Left cardiac atrium (tissue), 1 donor: ENCODE data around the genes CLN6, FEM1B and TLE3.

- PRO-cap = no peak
These were observed 57.2 kb downstream of the CALML4 start for GRCh38 chr15:68147849-68148404.

GRCh38 chr15:68229045-68229938, at the start of gene CLN6:
CLN6 (minus strand) TSS chr15:68229728.
- PRO-cap = bidirectional peak, plus-strand start at chr15:68229484, minus-strand start at chr15:68229437; bidirectional peak, plus-strand start at chr15:68229795, minus-strand start at chr15:68229669

- PRO-cap = no peak
These were observed 498 bp upstream of the CLN6 start for GRCh38 chr15:68229939-68230513.

DNA sequence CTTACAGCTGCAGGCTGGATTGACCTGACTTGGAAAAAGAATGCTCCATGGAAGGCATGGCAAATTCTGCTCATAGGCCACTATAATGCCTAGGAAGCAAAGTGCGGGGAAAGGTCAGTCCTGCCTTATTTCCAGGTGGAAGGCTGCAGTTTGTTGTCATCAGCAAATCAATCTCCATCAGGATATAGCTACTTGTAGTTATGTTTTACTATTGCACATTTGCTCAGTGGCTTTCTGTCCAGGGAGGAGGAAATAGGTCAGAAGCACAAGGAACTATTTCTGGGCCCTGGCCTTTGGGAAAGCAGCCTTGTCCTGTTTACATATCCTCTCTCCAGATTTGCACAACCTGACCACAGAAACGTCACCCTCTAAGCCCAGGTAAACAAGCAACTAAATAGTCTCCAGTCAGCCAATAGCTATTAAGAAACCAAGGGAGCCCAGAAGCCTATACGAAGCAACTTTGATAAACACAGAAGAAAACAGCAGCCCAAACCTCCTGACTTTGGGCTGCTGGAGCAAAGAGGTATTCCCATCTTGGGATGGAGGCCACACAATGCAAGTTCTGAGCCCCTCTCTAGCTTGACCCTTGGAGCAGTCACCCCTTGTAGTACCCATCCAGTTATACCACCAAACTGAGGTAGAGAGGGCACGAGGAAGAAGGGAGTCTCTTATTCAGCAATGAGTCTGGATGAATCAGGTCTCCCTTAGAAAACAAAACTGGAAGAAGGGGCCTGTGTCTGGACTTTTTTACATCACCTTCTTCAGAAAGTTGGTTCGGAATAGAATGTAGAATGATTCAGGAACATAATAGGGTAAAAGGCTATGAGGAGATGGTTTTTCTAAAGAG, 2.3 kb upstream of the FEM1B start:
- PRO-cap = no peak

DNA sequence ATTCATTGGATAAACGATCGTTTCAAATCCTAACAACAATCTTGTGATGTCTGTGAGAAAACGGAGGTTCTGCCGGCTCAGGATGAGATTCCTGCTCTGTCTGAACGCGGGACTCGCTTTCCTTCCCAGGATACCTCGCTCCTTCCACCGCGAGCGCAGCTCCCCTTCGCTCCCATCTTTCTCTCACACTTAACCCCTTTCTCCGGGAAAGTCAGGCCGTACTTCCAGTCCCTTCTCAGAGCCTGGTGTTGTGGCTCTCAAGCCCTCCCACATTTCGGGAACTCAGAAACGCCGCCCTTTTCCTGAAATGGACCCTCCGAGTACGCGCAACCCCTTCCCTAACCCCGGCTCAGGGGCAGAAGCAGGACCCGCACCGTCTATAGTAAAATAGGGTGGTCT, 431 bp upstream of the FEM1B start:
- PRO-cap = bidirectional peak, plus-strand start at position 298 of the sequence, minus-strand start at position 102 of the sequence

- PRO-cap = bidirectional peak, plus-strand start at chr15:68277791, minus-strand start at chr15:68277884; unidirectional peak, minus-strand start at chr15:68278585
These were observed at the start of gene FEM1B for GRCh38 chr15:68277726-68278786. FEM1B (plus strand) TSS chr15:68277745.

DNA sequence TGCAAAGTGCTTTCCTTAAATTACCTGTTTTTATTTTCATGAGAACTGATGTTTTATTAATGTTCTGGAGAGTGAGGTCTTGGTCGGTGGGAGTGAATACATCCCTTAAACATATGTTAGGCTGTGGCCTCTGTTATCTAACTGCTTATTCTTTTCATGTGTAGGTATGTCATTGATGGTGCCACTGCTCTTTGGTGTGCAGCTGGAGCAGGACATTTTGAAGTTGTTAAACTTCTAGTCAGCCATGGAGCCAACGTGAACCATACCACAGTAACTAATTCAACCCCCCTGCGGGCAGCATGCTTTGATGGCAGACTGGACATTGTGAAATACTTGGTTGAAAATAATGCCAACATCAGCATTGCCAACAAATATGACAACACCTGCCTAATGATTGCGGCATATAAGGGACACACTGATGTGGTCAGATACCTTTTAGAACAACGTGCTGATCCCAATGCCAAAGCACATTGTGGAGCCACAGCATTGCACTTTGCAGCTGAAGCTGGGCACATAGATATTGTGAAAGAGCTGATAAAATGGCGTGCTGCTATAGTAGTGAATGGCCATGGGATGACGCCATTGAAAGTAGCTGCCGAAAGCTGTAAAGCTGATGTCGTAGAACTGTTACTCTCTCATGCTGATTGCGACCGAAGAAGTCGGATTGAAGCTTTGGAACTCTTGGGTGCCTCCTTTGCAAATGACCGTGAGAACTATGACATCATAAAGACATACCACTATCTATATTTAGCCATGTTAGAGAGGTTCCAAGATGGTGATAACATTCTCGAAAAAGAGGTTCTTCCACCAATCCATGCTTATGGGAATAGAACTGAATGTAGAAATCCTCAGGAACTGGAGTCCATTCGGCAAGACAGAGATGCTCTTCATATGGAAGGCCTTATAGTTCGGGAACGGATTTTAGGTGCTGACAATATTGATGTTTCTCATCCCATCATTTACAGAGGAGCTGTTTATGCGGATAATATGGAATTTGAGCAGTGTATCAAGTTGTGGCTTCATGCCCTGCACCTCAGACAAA, 12.2 kb downstream of the FEM1B start:
- PRO-cap = no peak

DNA sequence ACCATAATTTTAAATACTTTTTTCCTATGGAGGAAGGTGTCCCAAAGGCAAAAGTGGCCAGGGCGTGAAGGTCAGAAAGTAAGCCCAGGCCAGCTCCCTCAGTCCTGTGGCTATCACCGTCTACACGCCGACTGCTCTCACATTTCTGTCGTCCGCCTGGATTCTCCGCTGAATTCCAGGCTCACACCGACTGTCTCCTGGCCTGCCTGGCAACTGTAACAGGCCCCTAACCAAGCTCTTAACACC, 26.8 kb downstream of the FEM1B start:
- PRO-cap = no peak

- PRO-cap = no peak
These were observed 37.7 kb downstream of the CORO2B start for GRCh38 chr15:68616474-68616940.

GRCh38 chr15:68631492-68632232, 52.9 kb downstream of the CORO2B start:
- PRO-cap = no peak

GRCh38 chr15:69465964-69466463, 13.4 kb downstream of the RPLP1 start:
- PRO-cap = no peak

DNA sequence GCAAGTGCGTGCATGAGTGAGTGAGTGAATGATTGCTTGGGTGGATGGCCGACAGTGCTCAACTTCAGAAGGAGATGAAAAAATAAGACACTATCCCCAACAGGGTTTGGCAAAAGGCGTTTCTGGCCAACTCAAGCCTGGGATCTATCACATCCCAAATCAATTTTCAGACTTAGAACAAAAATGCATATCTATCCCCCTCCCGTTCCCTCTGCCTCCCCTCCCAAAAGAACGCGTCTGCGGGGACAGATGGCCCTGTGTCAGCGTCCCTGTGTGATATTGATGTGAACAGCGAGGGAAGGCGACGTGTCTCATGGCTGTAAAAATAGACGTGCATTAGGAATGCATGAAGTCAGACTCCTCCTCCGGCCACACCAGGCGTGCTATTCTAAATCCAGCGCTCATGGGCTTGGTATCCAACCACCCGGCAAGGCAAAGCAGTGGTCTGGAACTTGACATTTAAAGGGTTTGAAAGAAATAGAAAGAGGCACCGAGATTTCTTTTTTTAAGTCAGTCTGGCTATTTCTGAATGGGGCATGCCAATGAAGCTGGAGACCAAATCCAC, 96.1 kb downstream of the RPLP1 start:
- PRO-cap = no peak

- PRO-cap = no peak
These were observed 176.0 kb downstream of the RPLP1 start for GRCh38 chr15:69628630-69628916.

GRCh38 chr15:69665379-69666156, 212.9 kb downstream of the RPLP1 start:
- PRO-cap = no peak

GRCh38 chr15:70036554-70037062, 61.1 kb downstream of the TLE3 start:
- PRO-cap = no peak

DNA sequence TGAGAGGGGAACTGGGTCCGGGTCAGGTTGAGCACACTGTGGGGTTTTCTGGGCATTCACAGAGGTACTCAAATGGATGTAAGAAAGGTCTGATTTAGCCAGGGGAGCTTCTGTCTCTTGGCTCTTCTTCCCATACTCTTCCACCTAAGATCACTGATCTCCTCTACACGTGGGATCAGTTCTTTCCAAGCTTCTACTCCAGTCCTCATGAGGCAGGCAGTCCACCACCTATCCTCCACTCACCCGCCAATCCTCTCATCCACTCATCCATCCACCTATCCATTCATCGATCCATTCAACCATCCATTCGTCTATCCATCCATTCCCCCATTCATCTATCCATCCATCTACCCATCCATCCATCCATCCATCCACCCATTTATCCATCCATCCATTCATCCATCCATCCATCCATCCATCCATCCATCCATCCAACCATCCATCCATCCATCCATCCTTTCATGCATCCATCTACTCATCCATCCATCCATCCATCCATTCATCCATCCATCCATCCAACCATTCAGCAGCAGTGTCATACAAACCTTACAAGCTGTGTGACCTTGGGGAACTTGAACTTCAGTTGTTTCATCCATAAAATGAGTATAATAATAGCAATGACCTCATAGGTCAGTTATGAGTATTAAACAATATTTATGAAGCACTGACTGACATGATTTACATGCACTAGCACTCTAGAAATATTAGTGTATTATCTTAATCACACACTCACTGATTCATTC, 55.1 kb downstream of the TLE3 start:
- PRO-cap = no peak

- PRO-cap = no peak
These were observed 40.4 kb downstream of the TLE3 start for GRCh38 chr15:70057126-70057910.

DNA sequence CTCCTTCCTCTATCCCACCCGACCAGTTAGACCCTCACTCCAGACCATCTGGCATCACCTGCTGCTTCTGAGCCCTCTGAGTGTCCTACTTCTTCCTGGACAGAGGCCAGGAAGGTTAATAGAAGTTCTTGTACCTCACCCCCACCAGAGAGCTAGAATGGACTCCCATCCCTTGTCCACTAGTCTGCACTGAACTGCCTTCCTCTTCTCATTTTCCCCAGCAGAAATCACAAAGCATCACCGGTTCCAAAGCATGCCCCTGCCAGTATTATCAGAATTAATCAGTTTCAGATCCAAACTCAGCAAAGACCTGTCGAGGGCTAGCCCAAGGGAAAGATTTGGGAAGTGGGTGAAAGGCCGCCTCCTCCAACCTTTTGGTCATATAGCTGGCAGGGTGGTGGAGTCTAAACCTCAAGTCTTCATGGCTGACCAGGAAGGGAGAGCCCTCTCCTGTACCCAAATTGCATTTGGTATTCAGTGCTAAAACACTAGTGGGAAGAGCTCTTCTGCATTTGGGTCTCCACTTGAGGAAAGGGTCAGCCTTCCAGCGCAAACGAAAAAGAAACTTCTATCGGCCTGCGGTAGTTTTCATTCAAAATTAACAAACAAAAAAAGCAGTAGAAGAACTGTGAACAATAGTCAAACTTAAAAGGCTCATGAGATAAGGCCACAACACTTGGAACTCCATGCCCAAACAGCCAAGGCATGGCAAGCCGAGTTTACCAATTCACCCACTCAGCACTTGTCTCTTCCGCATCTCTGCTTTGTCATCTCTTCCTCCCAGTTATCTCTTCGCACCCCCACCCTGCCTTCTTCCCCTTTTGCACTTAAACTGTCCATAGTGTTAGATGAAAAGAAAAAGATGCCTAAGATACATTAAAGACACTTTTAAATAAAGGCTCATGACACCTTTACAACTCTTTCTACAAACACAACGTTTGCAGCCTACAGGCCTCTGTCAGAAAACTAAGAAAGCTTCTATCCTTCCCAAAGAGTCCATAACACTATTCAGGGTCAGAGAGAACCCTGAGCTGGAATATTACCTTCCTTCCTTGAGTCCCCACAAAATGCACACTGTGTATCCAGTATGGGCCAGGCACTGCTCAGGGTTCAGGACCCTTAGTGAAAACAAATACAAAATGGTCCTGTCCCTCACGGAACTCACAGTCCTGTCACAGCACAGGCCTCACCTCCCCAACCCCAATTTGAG, 11.2 kb downstream of the TLE3 start:
- PRO-cap = no peak

DNA sequence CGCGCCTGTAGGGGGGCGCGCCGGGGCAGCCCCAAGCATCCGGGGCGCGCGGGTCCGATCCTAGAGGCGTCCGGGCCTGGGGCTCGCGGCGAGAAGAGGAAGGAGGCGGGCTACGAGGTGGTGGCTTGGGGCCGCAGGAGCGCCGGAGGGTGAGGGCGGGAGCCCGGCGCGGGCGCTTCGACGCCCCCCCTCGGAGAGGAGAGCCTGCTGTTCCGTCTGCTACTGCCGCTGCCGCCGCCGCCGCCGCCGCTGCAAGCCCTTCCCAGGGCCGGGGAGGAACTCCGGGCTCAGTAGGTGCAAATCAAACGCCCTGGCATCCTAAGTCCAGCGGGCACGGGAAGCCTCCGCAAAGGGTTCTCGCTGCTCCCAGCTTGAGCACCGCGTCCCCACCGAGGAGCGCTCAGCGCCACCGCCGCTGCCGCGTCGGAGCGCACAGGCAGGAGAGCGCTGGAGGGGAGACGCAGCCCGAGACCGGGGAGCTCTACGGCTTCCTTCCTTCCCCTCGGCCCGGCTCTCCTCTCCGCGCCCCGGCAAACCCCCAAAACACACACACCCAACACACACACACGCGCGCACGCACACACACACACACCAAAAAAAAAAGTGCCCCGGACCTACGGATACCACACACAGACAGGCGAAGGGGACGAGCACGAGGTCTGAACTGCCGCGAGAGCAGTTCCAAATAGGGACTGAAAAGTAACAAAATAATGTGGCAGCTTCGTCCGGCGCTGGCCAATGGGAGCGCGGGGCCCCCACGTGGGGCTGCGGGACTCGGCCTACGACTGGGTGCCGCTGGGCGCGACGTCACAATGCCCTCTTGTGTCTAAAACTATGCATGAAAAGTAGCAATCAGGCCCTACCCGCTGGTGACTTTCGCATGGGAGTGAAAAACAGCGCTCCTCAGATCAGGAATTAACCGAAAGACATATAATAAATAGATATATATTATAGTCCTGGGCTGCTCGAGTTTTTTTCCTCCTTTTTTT, at the start of gene TLE3:
Gene TLE3, minus strand, starts transcription at position 694 of the 989 bp plus-strand sequence.
- PRO-cap = bidirectional peak, plus-strand start at position 869 of the sequence, minus-strand start at position 683 of the sequence

- PRO-cap = no peak
These were observed 3.1 kb upstream of the TLE3 start for GRCh38 chr15:70100599-70101365.